ENCODE results near the genes YBX2, GPS2, TNFSF12 and TNFSF13.

DNA sequence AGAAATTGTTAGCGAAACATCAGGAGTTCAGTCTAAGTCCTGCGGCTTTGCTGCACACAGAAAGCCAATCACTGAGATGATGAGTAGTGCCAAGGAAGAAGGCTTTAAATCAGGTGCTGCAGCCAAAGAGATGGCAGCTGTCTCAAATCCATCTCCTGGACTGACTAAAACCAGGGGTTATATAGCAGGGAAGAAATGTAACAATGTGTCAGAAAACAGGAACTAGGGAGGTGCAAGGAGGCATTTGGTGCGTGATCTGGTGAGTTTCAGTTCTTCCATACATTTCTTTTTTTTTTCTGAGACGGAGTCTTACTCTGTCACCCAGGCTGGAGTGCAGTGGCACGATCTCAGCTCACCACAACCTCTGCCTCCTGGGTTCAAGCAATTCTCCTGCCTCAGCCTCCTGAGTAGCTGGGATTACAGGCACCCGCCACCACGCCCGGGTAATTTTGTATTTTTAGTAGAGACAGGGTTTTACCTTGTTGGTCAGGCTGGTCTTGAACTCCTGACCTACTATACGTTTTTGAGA, 6.7 kb upstream of the ASGR2 start:
- RRBS = no CpG with 5 or more reads among the region's 9 CpGs

DNA sequence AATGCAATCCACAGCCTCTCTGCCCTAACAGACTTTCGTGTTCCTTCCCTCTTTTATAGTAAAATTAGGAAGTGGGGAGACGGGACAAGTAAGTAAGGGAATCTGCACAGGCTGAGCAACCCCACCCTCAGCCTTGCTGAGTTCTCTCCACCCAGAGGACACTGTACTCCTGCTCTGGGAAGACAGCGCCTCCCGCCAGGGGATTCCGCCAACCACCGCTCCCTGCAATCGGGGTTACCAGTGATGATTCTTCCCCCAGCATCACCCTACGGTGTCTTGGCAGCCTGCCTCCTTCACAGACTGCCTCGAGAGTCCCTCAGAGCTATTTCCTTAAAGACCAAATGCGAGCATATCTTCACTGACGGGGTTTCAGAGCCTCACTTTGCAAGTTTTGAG, 22.6 kb upstream of the ASGR2 start:
- RRBS = no CpG with 5 or more reads among the region's 11 CpGs

DNA sequence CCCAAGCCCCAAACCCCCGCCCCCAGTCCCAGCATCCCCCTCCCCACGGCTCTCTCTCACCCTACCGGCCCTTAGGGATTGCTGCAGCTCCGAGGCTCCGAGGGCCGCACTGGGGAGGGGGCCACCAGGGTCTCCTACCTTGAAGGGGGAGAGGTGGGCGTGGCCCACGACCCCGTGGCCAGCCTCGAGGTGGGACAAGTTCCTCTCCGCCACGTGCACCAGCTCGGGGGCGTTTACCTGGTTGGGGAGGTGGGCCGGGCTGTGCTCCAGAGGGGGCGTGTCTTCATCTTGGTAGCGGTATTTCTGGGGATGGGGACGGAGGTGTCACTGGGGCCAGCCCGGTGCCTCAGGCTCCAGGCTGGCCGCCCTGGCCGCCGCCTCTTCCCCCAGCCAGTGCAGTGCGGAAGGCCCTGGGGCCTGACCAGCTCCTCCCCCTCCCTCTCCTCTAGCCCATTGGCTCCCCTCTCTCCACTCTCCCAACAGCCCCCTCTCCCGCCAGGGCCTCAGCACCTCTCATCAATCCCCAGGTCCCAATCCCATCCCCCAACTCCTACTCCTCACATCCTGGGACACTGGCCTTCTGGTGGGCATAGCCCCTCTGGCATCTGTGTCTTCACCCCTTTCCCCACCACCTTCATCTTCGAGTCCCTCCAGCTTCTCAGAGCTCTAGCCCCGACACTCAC, 9.3 kb downstream of the DLG4 start:
- RRBS = 29% methylated on average over 4 of the region's 26 CpGs

- RRBS = no CpG with 5 or more reads among the region's 10 CpGs
Measured at GRCh38 chr17:7240152-7241120, 1.2 kb upstream of the PHF23 start.

DNA sequence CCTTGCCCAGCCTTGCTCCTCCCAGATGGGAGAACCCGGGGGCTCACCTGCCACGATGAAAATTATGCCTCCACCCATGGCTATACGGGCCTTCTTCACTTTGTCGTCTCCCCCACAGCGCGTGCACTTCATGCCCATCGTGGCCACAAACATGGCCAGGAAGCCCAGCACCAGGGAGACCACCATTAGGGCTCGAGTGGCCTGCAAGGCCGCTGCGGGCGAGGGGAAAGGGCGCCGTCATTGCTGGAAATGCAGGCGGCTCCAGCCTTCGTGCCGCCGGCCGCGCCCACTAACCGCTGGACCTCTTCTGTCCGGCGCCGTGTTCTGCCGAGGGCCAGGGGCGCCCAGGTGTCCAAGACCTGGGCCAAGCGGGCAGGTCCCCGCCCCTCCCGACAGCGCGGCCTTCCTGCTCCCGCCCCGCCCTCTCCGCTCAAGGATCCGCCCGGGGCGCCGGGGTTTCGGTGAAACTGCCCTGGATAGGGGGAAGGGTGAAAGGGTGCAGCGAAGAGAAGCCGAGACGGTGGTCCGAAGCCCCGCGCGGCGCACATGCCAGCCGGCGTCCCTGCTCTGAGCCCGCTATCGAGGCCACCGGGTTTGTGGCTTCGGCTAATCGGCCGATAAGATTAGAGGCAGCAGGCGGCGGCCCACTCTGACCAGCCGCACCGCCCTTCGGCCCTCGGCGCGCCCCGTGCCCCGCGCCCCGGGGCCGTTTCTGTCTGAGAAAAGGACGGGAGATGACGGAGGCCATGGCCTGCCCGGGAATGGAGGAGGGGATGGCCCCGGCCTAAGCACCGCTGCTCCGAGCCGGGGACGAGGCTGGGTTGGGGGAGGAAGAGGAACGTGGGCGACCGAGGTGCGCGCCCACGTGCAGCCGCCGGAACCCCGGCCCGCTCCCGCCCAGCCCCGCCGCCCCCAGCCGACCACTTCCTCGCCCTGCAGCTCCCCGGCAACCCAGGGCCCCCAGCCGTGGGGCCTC, 1.2 kb downstream of the CLDN7 start:
- RRBS = 3% methylated on average over 46 of the region's 92 CpGs

GRCh38 chr17:7261750-7262073, 566 bp downstream of the CLDN7 start:
- RRBS = 10% methylated on average over 9 of the region's 27 CpGs

DNA sequence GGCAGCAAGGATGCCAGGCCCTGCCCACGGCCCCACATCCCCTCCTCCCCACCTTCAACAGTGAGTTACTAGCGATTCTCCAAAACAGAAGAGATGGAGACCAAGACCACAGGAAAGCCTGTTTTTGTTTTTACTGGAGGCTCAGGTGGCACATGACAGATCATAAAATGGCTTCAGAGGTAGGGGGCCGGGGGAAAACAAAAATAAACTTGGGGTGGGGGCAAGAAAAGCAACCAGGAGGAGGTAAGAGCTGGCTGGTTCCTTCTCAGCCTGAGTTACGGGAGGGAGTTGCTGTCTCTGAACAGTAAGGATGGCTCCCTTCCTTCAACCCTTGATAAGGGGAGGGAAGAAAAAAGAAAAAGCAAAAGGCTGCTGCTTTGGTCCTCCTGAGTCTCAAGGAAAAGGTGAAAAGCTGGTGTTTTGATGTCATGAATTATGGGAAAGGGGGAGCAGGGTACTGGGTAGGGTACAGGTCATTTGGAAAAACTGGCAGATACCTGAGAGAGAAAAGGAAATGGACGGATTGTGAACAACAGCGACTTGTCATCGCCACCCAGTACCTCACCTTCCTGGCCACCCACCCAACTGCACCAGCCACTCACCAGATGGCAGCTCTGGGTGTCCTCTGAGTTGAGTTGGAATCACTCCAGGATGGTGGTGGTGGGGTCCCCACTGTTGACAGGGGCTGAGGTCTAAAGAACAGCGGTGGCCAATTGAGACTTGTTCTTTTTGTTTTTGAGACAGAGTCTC, 6.1 kb downstream of the YBX2 start:
- RRBS = no CpG with 5 or more reads among the region's 8 CpGs

GRCh38 chr17:7294324-7295274, at the start of gene YBX2:
Gene YBX2, minus strand, starts transcription at chr17:7294639.
- RRBS = 4% methylated on average over 45 of the region's 103 CpGs

- RRBS = 2% methylated on average over 7 of the region's 56 CpGs
Measured at GRCh38 chr17:7296168-7296968, 1.9 kb upstream of the YBX2 start.

- RRBS = no CpG with 5 or more reads among the region's 15 CpGs
Measured at GRCh38 chr17:7311339-7312319, 3.5 kb downstream of the GPS2 start.

- RRBS = 1% methylated on average over 58 of the region's 107 CpGs
Measured at GRCh38 chr17:7314741-7315756, at the start of gene GPS2. Gene GPS2, minus strand, starts transcription at chr17:7315360.

GRCh38 chr17:7336854-7337427, 612 bp downstream of the ACAP1 start:
- RRBS = no CpG with 5 or more reads among the region's 10 CpGs

GRCh38 chr17:7392861-7393569, 1.3 kb downstream of the PLSCR3 start:
- RRBS = 70% methylated on average over 20 of the region's 39 CpGs

DNA sequence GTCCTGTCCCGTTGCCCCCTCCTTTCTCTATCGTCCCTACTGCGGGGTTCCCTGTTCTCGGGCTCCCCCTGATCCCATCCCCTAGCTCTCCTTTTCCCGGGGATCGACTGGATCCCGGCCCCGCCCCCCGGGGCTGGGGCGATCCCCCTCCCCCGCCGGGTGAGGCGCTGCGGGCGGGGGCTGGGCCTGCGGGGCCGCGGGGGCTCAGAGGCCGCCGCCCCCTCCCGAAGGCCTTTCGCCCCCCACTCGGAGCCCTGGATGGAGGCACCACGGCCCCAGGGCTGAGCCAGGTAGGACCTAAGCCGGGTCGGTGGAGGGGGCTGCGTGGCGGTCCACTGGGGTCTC, 1.4 kb upstream of the TMEM256 start:
- RRBS = no CpG with 5 or more reads among the region's 28 CpGs

DNA sequence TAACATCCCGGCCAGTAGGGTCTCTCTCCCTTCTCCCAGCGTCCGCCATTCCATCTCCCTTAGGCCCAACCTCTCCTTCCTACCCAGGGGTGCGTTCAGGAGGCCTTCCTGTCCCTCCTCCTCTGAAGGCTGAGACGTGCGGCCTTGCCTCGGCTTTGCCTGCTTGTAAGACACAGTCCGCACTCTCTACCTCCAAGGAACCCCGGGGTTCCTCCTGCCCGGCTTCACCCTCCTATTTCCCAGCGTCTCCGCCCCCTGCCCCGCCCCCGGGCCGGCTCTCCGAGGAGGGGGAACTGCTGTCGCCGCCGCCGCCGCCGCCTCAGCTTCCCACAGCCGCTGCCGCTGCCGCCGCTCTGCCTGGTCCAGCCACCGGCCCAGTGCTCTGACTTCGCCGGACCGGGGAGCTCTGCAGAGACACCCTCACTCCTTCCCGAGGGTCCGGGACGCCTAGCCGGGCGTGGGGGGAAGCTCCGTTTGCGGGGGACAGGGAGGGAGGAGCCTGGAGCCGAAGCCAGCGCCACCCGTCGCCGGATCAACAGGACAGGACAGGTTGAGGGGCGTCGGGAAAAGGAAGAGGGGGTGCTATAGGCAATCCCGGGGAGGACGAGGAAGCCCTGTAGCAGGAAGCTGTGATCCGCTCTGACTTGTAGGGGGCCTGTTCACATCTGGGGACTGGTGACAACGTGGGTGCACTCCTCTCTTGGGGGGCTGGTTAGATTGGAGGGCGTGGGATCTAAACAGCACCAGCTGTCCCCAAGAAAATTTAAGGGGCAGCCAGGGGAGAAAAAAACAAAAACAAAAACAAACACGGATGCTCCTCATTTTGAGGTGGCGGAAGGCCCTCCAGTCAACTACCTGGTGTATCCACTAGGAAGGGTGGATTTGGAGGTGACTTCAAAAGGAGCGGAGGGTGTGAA, 1.1 kb upstream of the FGF11 start:
- RRBS = 10% methylated on average over 25 of the region's 52 CpGs

DNA sequence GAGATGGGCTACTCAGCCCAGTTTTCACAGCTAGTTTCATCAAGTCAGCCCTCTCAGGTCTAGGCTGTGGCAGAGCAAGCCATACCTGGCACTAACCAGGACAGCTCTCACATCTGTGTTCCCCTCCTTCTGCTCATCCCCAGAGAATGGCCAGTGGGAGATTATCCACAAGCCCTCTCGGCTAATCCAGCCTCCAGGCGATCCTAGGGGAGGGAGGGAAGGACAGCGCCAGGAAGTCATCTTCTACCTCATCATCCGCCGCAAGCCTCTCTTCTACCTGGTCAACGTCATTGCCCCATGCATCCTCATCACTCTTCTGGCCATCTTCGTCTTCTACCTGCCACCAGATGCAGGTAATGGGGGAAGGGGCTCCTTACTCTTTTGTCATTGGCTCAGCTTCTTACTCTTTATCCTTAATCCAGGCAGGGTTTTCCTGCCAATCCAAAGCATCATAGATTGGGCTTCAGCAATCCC, 3.6 kb downstream of the CHRNB1 start:
- RRBS = no CpG with 5 or more reads among the region's 7 CpGs

- RRBS = no CpG with 5 or more reads among the region's 6 CpGs
Measured at GRCh38 chr17:7492475-7492740, 11.2 kb downstream of the SLC35G6 start.

DNA sequence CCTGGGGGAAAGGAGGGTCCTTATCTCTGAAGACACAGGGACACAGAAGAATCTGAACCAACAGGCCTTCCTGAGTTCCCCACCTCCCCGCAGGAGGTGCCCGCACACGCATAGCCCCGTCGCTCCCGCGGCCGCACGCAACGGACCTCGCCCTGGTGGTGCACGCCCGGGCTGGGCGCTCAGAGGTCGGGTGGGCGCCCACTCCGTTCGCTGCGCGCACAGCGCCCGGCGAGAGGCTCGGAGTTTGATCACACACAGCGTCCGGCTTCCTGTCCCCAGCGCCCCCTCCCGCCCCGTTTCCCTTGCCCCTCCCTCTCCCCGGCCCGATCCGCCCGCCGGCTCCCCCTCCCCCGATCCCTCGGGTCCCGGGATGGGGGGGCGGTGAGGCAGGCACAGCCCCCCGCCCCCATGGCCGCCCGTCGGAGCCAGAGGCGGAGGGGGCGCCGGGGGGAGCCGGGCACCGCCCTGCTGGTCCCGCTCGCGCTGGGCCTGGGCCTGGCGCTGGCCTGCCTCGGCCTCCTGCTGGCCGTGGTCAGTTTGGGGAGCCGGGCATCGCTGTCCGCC, at the start of gene TNFSF12:
Gene TNFSF12, plus strand, starts transcription at position 313 of the 564 bp plus-strand sequence.
- RRBS = 1% methylated on average over 32 of the region's 56 CpGs

GRCh38 chr17:7549310-7550007, 601 bp downstream of the TNFSF12 start:
- RRBS = no CpG with 5 or more reads among the region's 25 CpGs

DNA sequence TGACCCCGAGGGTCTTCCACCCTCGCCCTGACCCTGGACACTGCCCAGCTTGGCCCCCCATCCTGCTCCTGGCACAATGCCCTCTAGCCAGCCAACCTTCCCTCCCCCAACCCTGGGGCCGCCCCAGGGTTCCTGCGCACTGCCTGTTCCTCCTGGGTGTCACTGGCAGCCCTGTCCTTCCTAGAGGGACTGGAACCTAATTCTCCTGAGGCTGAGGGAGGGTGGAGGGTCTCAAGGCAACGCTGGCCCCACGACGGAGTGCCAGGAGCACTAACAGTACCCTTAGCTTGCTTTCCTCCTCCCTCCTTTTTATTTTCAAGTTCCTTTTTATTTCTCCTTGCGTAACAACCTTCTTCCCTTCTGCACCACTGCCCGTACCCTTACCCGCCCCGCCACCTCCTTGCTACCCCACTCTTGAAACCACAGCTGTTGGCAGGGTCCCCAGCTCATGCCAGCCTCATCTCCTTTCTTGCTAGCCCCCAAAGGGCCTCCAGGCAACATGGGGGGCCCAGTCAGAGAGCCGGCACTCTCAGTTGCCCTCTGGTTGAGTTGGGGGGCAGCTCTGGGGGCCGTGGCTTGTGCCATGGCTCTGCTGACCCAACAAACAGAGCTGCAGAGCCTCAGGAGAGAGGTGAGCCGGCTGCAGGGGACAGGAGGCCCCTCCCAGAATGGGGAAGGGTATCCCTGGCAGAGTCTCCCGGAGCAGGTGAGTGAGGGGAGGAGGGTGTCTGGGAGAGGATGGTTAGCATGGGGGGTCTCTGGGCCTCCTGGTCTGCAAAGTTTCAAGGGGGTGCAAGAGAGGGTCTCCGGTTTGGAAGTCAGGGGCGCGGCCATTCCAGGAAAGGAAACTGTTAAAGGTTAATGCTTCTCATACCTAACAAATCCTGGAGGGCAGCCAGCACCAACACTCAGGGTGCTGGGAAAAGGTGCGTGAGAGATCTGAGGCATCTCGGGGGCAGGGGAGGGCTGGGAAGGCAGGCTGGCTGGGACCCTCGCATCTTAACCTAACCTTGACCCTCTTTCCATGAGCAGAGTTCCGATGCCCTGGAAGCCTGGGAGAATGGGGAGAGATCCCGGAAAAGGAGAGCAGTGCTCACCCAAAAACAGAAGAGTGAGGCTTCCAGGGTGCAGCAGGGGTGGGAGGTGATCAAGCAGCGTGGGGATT, at the start of gene TNFSF13:
Gene TNFSF13, plus strand, starts transcription at position 159 of the 1,165 bp plus-strand sequence.
- RRBS = 57% methylated on average over 3 of the region's 24 CpGs